Hair follicle dermal papilla cell (primary cell): ENCODE measurements around a stretch of chr11.

DNA sequence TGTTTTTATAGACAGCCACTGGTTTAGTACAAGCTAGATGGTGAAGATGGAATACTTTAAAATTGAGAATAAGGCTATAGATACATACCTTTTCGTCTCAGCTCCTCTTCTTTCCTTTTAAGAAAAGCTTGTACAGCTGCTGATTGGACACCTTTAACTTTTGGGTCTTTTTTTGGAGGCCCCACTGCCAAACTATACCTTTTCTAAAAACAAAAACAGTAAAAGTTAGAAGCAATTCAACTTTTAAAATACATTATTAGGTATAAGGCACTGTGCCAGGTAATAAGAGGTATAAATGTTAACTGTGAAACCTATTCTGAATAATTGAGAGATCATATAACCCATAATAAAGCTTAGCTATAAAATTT lies 17.2 kb downstream of the MISFA start:
- CAGE, long polyA plus RNA, result no peak

DNA sequence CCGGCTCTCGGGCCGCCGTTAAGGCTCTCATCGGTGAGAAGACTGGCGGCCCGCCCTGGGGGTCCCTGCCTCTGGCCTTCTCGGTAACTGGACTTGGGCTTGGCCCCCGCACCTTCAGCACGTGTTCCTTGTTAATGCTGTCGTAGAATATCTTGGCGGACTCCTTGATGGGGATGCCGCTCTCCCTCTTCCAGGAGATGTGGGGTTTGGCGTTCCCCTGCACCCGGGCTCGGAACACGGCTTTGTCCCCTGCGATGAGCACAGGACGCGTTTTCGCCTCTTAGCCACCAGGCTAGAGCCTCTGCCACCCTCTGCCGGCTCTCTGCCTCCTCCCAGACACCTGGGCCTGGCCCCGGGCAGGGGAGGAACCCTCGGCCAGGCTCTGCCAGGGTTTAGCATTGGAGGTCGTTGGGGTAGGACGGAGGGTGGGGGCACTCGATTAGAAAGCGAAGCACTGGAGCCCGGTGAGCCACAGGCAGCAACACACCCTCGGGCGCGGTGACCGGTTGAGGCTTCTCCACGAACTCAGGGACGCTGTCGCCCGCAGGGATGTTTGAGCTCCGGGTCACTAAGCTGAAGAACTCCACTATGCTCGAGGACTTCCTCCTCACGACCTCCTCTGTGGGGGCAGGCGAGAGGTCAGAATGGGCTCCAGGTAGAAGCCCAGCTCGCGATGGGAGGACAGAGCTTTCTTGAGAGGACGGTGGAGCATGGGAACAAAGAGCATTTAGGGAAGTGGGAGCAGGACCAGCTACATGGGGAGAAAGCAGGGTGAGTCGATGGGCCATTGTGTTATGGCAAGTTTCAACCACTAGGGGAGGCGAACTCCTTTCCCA lies 4.3 kb downstream of the IGSF22 start:
- CAGE, long polyA plus RNA, result no peak

DNA sequence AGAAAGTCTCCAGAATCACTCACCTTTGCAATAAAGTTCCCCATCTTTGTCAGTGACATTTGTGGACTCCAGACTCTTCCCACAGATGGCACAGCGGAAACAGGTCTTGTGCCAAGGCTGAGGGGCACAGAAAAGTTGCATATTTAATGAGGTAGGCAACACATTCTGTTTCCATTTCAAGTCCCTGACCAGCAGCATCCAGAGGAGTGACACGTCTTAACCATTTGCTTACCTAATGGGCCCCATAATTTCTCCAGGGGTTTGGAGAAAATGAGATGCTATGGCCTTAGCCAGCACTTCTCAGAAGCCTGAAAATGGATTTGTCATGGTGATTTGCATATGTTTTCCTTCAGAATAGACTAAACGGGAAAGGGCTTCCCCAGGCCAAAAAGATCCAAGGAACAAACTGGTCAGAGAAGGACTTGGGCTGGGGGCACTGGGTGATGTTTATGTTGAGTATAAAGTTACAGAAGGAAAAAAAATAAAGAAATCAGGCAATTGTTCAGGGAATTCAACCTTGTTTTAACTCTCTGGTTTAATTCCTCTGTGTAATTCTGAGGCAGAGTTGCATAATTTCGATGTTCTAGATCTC lies 16.8 kb downstream of the CSRP3 start:
- CAGE, long polyA plus RNA, result no peak

- CAGE, long polyA plus RNA, result no peak
These were observed 1.8 kb upstream of the E2F8 start for GRCh38 chr11:19242328-19243081.

- CAGE, long polyA plus RNA, result no peak
These were observed 104.2 kb upstream of the E2F8 start for GRCh38 chr11:19344781-19345498.

DNA sequence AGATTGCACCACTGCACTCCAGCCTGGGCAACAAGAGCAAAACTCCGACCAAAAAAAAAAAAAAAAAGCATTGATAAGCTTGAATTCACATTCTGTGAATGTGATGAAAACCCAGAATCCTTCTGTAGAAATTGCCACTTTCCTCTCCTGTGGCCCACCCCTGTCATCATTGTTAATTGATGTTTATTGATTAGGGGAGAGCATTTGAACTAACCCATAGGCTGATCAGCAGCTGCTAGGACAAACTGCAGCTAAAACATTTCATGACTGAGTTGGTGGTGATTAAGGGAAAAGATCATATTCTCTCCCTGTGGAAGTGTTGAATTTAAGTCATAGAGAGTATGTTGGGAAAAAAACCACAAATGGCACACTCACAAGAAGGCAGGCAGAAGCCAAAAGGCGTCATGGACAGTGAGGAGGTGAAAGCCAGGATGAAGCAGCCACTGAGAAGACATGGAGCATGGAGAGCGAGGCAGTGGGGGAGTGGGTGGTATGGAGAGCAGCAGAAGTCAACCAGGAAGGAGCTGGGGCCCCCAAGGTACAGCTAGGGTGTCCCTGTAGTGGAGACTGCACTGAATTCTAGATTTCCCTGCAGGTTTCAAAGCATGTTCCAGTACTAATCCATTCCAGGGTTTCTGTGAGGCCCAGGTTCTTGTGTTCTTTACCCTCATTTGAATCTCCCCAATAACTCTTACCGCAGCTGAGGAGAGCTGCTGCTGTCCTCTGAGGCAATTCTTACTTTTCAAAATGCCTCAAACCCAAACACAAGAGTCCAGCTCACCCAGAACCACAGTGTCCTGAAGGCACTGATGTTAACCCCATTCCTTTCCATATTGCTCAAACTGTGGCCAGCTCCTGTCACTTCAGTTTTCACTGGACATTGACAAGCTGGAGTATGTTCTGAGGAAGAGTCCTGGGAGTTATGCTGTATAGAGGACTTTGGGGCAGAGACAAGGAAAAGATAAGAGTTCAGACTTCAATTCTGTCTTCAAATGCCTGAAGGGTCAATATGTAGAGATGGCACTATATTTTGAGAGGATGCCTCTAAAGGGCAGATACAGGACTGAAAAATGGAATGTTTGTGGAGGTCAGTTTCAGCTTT lies 191.8 kb upstream of the E2F8 start:
- CAGE, long polyA plus RNA, result no peak

- CAGE, long polyA plus RNA, result no peak
These were observed 200.2 kb upstream of the E2F8 start for GRCh38 chr11:19440874-19441498.

DNA sequence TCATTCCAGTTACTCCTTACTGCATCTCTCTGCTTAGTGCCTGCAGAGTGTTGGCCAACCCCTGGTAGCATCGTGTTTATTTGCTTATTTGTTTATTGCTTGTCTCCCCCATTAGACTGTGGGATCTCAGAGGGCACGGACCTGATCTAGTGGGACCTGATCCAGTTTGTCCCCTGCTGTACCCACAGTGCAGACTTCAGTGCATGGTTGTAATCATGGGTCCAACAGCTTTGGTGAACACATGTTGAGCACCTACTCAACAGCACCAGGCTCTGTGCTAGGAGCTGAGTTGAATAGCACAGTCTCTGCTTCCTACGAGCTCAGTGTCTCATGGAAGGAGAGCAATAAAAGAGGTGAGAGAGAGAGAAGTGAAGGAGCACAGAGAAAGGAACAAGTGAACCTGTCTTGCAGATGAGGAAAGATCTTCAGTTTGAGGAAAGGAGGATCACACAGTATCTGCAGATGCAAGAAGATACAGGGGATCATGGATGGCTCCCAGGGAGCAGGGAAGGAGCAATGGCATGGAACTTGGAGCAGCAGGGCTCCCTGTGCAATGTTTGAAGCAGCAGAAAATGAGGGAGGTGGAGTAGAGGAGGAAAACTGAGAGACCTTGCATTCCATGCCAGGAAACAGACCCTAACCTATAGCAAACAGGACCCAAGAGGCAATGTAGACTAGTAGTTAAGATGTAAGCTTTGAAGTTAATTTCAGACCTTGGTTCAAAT lies 178.3 kb upstream of the NAV2 start:
- CAGE, long polyA plus RNA, result no peak

DNA sequence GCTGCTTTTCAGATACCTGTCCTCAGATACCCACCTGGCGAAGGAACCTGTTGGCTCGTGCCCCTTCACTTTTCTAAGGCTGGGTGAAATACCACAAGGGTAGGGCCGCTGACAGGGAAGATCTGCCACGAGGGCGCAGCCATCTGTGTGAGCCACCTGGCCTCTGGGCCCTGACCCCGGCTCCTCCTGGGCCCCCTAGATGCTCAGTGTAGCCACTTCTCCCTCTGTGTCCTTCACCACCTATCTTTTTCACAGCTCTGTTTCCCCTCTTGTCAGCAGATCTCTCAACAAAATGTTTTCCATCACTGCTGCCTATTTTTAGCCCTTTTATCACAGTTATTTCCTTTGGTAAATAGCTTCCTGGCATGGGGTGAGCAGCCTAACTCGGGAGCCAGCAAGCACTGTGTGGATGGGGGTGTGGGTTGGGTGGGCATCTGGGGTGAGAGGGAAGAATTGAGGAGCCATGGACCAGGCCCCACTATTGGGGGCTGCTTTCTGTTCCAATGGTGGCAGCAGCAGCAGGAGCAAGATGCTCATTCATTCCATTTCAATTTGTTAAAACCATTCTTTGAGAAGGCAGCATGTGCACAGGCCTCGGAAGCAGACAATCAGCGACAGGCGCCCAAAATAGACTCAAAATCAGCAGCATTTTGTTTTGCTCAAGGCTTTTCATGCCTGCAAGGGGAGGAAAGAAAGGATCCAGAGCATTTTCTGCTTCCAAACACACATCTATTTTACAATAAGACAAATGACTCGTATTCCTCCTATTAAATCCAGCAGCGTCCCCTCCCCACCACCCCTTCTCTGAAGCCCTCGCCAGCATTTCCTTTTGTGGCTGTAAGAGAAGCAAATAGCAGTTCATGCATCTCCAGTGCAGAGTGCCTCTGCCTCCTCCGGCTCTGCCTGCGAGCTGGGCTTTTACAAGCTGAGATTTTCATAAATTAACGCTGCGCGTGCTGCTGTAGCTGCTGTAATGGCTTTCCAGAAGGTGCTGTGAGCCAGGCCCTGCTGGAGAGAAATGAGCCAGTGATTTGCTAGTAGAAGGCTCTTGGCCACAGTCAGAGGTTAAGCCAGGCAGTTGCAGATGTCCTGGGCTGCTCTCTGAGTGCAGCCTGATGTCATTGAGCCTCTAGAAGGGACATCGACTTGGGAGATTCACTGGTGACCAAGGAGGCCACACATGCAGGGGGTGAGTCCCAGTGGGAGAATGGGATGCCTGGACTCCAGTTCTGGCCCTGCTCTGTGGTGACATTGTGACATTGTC lies 134.9 kb upstream of the NAV2 start:
- CAGE, long polyA plus RNA, result no peak

DNA sequence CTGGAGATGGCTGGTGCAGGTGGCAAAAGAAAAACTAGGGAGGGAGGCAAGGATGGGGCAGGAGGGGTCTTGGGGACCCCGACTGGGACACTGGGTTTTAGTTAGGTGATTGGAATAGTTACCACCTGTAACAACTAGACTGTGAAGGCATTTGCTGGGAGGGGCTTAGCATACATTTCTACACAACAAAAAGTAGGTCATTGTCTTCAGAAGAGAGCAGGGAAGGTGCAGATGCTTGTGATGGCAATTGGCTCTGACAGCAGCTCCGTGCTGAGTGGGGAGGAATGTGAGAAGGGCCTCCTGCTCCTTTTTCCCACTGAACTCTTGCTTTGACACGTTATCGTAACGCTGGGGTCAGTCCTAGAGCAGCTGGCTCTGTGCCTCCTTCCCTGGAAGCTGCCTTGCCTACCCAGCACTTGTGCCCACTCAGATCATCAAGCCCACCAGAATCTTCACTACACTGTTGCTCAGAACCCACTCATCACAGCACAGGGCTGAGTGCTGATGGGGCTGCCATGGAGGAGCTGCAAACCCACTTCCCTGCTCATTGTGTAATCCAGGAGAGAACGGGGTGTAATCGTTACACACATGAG lies 15.0 kb upstream of the NAV2 start:
- CAGE, long polyA plus RNA, result no peak

- CAGE, long polyA plus RNA, result no peak
These were observed 38.5 kb downstream of the NAV2 start for GRCh38 chr11:19751009-19751587.

GRCh38 chr11:19784650-19785276 lies 72.1 kb downstream of the NAV2 start:
- CAGE, long polyA plus RNA, result no peak

DNA sequence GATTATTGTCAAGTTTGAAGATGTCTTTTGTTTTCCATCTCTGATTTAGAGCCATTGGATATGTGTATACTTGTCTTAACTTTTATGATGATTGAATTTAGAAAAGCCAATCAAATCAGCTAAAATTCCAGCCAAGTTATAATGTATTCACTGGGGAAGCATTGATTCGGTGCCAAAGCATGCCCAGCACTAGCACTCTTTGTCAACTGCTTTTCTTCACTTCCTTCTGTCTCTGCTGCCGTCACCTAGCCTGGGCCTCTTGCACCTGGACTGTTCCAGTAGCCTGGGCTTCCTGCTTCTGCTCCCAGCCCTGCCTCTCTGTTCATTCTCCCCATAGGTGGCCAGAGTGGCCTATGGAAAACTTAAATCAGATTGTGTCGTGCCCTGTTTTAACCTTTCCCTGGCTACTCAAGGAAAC lies 80.7 kb downstream of the NAV2 start:
- CAGE, long polyA plus RNA, result no peak

DNA sequence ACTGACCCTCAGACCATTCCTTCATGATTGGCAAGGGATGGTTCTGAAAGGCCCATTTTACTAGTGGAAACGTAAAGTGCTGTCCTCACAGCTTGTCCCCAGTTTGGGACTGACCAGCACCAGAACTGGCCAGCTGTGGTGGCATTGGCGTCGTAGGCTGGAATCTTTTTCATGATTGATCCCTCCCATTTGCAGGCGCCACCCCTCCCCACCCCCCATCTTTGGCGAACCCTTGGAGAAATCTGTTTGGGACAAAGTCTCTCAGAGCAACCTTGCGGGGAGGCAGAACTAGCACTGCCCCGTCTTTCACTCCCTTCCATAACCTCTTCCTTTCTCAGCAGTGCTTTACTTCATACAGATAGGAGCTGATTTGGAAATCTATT lies 123.3 kb downstream of the DBX1 start:
- CAGE, long polyA plus RNA, result no peak

DNA sequence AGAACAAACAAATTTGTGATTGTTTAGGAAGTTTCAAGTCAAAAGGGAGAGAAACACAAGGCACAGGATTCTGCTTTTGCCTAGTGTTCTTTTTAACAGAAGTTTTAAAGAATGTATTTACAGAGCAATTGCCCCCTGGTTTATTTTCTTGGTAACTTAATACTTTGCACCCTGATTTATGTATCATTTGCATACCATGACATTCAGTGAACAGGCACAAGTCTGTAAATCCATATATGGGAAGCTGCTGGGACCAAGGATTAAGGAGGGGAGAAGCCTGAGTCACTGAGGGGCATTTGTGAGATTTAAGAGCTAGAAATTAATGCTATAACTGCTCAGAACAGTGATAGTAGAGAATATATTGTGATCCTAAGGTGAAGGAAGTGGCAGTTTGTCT lies 103.1 kb downstream of the DBX1 start:
- CAGE, long polyA plus RNA, result no peak

- CAGE, long polyA plus RNA, result no peak
These were observed 42.0 kb downstream of the DBX1 start for GRCh38 chr11:20118080-20118808.

DNA sequence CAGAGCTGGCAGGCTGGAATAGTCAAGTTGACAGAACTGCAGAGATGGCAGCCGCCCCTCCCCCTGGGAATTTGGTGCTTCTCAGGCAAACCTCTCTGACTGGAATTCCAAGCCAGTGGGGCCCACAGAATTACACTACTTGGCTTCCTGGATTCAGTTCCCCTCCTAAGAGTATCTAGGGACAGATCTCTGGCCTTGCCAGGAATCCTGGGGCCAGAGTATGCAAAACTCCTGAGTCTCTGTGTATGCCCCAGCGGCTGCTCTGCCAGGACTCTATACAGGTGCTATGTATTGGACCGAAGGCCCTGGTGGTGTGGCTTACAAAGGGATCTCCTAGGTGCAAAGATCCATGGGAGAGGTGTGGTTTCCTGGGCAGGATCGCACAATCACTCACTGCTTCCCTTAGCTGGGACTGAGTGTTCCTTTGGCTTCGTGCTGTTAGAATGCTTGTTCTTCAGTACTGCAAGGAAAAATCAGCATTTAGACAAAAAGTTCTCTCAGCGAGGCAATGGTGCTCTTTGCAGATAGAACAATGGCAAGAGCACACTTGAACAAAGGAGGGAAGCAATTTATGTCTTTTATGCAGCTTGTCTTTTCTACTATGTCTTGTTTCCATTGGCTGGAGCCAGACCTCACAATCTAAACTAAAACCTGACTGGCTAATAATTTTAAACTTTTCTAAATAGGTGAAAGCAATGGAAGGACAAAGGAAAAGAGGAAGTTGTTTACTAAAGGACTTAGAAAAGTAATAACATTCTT lies 86.9 kb downstream of the PRMT3 start:
- CAGE, long polyA plus RNA, result no peak

DNA sequence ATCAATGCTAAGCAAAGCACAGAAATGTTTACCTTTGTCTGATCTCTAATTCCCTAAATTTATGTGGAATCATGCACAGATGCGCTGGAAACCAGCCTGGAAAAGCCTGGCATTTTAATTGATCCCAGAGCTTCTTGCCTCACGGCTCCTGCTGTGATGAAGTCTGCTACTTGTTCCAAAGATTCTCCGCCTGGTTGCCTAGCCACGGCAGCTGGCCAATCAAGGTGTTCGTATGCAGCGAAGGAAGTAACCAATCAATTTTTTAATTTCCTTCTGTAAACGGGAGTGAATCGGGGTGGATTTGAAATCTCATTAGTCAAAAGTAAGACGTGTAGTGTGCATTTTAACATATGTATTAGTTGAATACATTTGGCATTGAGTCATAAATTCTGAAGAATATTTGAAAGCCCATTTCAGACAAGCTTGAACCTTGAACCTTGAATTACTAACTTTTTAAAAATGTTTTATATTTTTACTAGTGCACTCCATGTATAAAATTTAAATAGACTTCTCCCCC lies 133.7 kb downstream of the FANCF start:
- CAGE, long polyA plus RNA, result no peak

DNA sequence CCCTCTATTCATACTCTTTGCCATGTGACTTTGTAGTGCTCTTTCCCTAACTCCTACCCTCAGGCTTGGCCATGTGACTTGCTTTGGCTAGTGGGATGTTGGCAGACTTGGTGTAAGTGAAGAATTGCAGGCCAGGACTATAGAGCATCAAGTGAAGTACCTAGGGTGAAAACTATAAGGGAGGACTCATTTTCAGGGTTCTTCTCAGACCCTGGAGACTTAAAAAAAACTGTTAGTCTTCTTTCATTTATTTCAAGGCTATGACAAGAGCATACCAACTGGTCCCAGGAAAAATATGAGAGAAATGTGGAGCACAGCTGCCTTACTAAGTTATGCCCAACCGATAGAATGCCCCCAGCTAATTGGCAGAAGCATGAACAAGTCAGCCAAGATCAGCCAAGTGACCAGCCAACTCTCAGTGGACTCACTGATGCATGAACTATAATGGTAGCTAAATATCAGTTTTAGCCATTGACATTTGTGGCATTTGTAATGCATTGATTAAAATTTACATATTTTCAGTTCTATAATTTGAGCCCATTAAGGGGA lies 81.0 kb downstream of the FANCF start:
- CAGE, long polyA plus RNA, result no peak

DNA sequence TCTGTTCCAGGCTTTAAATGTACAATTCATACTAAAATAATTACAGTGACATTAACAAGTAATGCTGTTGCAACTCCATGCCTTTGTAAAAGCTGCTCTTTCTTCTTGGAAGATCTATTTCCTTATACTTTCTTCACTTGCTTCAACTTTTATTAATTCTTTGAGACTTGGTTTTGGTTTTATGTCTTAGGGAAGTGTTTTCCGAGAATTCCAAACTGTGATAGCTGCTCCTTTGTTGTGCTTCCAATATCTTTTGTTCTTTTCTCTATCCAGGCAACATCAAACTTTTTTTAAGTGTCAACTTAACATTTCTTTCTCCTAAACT lies 120.9 kb upstream of the CCDC179 start:
- CAGE, long polyA plus RNA, result no peak